AG10803 (cell line): Measurements from ENCODE around the gene IL10.

GRCh38 chr1:206772085-206772872 is at the start of gene IL10:
IL10 (minus strand) TSS chr1:206772494.
- RRBS: no CpG with 5 or more reads among the region's 9 CpGs

- RRBS: no CpG with 5 or more reads among the region's 4 CpGs
Observed at GRCh38 chr1:206779579-206779841, 7.2 kb upstream of the IL10 start.

DNA sequence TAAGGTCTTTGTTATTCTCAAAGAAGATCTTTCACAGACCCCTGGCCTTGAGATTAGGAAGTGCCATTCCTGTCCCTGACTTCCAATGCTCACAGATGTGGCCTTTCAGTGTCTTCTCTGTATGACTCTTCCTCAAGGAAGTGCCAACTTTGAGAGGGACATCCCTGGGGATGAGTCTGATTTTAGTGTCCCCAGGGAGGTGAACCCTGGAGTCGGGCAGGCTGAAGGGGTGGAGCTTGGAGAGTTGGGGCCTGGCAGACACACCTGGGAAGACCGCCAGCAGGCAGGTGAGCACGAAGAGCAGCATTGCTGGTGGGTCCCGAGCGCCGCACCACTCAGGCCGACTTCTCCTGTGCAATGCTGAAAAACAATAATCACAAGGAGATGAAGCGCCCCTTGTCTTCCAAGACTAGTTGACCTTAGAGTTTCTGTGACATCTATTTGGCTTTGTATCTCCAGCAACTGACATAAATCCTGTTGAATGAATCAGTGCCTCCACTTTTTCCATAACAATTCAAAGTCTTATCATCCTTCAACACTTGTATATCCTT is 6.0 kb downstream of the PIGR start:
- RRBS: no CpG with 5 or more reads among the region's 8 CpGs

- RRBS: no CpG with 5 or more reads among the region's 7 CpGs
Observed at GRCh38 chr1:206941714-206942643, 4.3 kb downstream of the PIGR start.

GRCh38 chr1:206968796-206969516 is 1.3 kb downstream of the FCAMR start:
- RRBS: 75% methylated on average over 2 of the region's 8 CpGs

DNA sequence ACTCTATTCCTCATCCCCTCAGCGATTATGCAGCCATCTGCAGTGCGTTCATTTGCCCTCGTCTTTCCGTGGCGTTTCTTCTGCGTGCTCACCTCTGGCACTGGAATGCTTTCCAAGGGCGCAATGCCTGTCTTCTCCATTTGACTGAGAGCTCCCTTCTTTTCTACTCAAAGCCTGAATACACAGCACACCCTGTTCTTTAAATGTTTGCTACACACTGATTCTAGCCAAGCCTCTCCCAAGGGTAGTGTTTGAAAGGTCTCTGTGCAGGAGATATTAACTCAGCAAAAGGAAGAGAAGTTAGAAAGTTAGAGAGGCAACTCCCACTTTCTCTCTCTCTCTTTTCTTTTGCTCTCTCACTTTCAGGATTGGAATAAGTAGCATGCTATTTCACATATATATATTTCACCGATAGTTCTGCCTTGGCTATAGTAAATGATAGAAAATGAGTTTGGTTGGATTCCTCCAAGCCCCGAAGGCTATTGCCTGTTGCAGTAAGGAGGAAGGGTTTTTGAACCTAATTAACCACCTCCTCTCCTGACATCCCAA is 22.5 kb downstream of the C1orf116 start:
- RRBS: no CpG with 5 or more reads among the region's 9 CpGs

DNA sequence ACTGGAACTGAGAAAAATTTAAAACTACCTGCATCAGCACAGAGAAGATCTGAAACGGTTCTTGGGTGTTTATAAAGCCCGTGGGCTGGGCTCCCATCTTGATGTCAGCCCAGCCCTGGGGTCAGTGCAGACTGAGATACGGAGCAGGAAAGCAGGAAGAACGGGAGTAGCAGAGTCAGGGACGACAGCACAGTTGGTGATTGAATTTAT is 11.6 kb downstream of the C1orf116 start:
- RRBS: no CpG with 5 or more reads among the region's 5 CpGs

DNA sequence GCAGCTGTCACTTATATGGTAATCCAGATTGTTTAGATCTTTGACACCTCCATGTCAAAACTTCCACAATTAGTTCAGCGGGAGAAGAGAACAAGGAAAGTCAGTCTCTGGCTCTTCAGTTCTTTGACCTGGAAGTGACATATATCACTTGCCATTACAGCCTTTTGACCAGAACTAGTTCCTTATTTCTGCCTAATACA is 68.2 kb downstream of the C4BPA start:
- RRBS: no CpG with 5 or more reads among the region's 1 CpG

GRCh38 chr1:207218974-207219570 is 102.4 kb upstream of the CD55 start:
- RRBS: no CpG with 5 or more reads among the region's 4 CpGs

DNA sequence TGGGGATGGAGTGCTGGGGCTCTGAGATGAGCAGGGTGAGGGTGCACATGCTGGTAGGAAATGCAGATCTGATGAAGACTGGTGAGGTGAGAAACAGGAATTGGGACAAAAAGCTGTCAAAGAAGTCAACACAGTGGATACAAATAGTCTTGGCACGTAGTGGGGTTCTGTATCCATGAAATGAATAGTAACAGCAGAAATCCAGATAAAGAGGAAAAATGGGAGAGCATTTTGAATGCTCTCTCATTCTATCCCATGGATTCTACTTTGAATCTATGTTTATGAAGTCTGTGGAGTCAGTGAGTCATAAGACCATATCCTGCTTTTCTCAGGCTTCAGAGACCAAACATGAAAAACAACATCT is 39.6 kb upstream of the CD55 start:
- RRBS: no CpG with 5 or more reads among the region's 1 CpG

- RRBS: no CpG with 5 or more reads among the region's 2 CpGs
Observed at GRCh38 chr1:207282431-207283362, 38.8 kb upstream of the CD55 start.

GRCh38 chr1:207322710-207323531 is 1.4 kb downstream of the CD55 start:
- RRBS: no CpG with 5 or more reads among the region's 3 CpGs

GRCh38 chr1:207330106-207330503 is 8.6 kb downstream of the CD55 start:
- RRBS: no CpG with 5 or more reads among the region's 1 CpG

GRCh38 chr1:207748722-207749528 is 2.9 kb upstream of the CD46 start:
- RRBS: no CpG with 5 or more reads among the region's 2 CpGs

DNA sequence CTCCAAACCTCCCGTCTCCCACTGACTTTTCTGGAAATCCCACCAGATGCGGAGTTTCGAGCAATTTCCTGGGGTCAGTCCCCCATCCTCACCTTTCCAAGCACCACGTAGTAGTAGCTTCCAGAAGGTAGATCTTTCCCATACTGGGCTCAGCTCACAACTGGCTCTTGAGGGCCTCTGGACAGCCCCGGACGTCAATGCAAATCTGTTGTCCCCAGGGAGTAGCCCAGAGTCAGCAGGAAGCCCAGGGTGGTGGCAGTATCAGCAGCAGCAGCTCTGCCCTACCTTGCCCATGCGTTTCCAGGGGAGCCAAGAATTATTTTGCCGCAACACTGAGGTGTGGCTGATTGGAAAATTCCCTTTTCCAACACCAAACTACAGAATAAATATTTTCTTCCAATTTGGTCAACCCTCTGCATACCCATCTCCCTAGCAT is 70.3 kb downstream of the CD46 start:
- RRBS: no CpG with 5 or more reads among the region's 8 CpGs

GRCh38 chr1:207844997-207845606 is 65.8 kb downstream of the CD34 start:
- RRBS: 81% methylated on average over 2 of the region's 10 CpGs

DNA sequence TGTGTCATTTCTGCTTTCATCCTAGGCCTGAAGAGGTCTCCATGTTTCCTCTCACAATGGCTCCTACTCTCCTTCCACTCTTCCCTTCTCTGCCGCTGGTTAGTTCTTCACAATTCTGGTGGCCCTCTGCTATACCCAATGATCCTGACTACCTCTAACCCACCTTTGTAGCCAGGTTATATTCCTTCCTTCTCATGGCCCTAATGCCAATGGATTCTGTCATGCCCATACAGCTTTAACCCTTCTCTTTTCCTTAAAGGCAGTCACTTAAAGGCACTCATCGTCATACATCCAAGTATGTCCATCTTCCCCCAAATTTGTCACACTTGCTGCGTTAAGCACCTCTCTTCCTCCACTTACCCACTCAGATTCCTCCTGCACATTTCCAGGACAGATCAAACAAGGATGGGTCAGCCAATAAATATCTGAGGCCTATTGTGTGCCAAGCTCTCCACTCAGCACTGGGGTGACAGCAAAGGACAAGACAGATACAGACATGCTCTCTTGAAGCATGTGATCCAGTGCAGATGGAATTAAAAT is 47.8 kb downstream of the CD34 start:
- RRBS: no CpG with 5 or more reads among the region's 3 CpGs

DNA sequence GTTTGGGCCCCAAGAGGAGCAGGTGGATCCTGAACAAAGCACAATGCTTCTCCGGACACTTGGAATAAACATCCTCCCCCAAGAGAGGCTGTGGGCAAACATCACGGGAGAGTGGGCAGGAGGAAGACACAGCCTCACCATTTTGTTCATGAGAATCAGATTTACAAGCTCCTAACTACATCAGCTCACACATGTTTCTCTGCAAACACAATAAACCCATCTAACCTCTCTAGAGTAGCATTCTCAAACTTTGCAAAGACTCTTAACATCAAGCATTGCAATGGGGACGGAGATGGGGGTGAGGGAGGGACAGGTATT is 18.0 kb downstream of the CD34 start:
- RRBS: no CpG with 5 or more reads among the region's 3 CpGs

DNA sequence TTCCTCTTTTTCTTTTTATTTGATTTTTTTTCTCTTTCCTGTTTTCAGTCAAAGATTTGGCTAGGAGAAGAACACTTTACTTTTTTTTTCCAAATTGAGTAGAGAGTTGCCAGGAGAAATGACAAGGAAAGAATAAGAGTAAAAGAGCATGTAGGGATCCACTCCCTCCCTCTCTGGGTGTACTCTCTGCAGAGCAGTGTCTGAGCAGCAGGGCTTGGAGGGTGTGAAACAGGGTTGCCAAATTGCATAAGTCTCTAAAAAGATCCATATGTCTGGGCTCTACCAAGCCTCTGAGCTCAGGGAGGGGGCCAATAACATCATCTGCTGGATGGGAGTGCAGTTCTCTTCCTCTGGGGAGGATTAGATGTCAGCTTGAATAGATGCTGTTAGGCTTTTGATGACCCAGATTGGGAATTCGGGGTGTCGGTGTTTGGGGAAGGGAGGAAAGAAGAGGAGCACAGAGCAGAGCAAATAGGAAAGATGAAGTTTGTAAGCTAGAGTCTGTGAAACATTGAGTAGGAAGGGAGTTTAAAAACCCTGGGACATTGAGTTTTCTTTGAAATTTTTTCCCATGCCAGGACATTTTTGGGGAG is 8.9 kb upstream of the CD34 start:
- RRBS: no CpG with 5 or more reads among the region's 2 CpGs